Fibroblast of villous mesenchyme (primary cell): ENCODE measurements around a stretch of chr7.

- CAGE, long polyA plus RNA = no peak
These were observed 790 bp downstream of the KIAA1549 start for GRCh38 chr7:138980436-138980761.

- CAGE, long polyA plus RNA = no peak
These were observed 776 bp upstream of the KIAA1549 start for GRCh38 chr7:138981794-138982535.

DNA sequence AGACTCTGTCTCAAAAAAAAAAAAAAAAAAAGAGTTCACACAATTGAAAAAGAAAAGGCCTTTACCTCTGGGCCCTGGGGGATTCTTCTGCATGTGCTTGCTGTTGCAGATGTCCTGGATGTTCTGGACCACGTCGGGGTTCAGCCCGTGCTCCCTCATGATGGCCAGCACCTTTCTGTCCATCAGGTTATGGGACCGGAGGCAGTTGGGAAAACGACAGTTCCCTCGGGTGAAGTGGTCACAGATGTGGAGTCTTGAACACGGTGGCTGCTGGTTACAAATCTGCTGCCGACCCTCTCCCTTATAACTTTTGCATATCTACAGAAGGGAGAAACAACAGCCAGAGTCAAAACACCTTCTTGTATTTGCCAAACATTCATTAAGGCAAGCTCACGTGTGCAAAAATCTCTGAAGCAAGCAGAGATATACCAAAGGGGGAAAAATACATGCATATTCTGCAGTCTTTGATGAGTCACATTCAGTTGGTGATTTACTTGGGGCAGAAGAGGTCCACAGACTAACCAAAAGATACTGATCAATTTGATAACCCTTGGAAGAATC is 25.7 kb downstream of the ZC3HAV1 start:
- CAGE, long polyA plus RNA = no peak

- CAGE, long polyA plus RNA = no peak
These were observed 1.5 kb downstream of the ZC3HAV1 start for GRCh38 chr7:139107887-139108477.

GRCh38 chr7:139118675-139119572 is 9.4 kb upstream of the ZC3HAV1 start:
- CAGE, long polyA plus RNA = no peak

DNA sequence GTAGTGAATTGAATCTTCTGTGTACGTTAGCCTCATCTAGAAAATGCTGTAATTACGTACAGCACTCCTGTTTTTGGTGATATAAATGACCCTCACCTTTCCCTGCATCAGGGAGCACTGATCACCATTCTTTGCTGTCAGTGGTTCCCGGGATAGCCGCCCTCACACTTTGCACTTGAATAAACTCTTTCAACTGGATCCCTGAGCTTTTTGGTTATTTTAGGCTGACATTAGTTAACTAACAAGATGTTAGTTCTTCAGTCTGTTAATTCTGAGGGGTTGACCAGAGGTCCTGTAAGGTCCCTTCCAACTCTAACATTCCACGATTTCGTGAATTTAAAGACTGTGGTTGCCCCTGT is 693 bp upstream of the TTC26 start:
- CAGE, long polyA plus RNA = no peak

DNA sequence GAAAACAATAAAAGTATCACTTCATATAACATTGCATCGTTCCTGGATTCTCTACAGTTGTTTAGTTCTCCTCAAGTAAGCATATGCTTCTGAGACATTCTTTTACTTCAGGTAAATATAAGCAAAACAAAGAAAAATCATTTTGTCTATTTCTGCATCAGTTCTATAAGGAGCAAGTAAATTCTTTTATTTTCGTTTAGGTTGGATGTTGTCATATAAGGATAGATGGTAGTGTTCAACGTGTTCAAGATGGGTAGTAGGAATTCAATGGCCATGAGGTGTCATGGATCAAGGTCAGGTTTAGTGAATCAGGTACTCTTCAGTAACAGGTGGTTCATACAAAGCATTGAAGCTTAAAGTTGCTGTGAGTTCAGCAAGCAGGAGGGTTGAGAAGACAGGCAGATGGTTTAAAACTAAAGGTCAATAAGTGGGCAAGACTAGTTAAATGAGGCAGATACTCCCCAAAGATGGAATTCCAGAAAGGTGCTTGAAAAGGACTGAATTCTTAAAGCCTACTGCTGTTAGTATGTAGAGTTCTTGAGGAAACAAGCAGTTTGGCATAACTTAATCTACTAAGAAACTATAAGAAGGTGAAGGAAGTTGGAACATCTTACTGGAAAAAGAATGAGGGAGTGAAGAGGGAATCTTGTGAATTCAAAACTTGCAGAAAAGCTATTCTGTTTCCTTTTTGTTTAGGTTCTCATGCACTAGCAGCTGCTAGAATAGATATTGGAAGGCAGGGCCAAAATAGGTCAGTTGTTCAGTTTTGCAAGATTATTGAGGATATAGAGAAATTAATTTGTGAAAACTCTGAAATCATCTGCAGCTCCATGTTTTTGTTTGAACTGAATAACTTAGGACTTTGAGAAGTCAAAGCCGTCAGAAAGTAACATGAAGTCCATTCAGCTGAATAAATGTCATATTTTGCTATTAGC is 5.8 kb downstream of the LUC7L2 start:
- CAGE, long polyA plus RNA = no peak

DNA sequence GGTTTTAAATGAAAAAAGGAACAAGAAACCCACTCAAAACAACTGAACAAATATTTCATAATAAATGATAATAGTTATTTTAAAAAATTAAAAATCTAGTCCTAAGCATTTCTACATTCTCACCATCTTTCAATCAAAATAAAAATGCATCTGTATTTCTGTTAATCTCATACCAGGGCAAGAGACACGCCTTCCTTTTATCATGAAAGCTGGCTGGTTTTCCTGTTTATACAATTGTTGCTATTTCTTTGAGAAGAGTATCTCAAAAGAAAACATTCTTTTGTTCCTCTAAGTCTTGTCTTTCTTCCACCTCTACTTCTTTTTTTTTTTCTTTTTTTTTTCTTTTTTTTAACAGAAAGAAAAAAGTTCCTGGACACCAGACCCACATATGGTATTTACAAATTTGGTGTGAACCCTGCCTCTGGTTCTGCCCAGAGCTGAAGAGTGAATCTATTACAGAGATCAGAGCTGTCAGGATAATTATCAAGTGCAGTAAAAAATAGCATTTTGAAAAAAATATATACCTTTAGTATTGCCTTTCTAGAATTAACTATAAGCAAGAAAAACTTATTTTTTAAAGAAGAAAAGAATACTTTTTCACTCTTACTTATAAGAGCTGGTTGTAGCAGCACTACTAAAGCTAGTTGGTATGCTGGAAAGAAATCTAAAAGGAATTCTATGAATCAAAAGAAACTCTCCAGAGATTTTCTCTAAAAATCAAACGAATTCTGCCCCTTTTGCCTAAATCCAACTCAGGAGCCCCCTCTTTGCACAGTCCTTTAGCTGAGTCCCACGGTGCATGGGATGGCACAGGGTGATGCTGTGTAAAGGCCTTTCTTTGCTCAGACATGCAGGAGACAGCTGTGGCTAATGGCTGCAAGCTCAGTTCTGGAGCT is 42.1 kb downstream of the CLEC2L start:
- CAGE, long polyA plus RNA = no peak

DNA sequence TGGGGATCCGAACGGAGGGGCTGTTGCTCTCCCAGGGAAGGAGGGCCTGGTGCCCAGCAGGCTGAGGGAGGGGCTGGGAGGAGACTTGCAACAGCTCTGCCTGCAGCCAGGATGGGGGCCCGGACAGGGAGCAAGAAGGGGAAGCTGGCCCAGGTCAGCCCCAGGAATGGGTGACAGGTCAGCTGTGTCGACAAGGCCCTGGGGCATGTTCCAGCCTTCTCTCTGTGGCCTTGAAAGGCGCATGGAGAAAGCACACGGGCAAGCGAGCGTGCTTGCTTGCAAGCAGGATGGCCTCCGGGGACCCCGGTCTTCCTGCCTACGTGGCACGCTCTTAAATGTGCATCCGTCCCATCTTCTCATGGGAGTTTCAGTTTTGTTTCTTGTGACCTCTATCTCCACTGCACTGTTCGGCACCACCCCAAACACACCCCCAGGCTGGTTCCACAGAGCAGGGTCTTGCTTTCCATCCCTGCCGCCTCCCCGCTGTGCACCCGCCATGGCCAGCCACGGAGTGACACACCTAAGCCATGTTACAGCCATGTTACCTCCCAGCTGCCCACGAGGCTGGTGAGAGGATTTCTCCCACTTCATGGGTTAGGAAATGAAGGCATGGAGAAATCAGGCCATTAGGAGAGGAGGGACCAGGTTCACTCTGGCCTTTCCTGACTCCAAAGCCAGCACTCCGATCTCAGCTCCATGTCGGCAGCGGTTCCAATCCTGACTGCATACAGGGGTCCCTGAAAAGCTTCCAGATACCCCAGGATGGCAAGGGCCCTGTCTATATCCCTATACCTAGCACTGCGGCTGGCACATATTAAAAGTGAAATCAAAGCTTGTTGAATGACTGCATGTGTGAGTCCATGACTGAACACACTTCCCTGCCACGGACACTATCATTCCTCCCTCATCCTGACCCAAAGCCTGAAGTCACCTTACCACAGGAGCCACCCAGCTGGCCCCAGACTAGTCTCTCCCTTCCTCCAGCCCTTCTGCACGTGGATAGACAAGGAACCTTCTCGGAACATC is 63.1 kb downstream of the HIPK2 start:
- CAGE, long polyA plus RNA = no peak

- CAGE, long polyA plus RNA = no peak
These were observed 61.9 kb downstream of the HIPK2 start for GRCh38 chr7:139715841-139716438.

DNA sequence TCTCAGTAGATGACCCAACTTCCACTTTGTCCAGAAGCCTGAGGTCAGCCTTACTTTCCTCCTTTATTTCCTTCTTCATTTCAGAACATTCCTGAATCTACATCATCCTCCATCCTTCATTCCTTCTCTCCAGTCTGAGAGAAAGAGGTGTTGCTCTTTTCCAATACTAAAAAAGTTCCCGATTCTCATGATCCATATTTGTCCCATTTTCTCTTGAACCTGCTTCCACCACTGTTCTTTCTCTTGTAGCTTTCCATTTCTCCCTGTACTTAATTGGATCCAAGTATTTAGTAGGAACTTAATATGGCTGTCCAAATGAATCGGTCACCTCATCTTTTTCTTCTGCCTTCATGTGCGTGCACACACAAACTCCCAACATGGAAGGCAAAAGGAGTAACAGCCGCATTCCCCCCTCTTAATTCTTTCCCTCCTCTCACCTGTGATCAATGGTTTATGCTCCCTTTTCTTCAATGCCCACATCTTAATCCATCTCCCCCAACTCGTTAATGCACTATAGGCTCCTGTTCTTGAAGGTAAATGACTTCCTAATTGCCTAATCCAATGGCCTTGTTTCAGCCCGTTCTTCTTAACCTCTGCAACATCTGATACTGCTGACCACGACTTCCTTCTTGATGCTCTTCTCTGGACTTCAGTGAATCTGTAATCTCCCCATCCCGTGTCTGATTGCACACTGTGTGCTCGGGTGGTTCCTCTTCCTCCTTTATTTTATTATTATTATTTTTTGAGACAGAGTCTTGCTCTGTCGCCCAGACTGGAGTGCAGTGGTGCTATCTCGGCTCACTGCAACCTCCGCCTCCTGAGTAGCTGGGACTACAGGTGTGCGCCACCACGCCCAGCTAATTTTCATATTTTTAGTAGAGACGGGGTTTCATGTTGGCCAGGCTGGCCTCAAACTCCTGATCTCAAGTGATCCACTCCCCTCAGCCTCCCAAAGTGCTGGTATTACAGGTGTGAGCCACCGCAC is 59.1 kb downstream of the HIPK2 start:
- CAGE, long polyA plus RNA = no peak

DNA sequence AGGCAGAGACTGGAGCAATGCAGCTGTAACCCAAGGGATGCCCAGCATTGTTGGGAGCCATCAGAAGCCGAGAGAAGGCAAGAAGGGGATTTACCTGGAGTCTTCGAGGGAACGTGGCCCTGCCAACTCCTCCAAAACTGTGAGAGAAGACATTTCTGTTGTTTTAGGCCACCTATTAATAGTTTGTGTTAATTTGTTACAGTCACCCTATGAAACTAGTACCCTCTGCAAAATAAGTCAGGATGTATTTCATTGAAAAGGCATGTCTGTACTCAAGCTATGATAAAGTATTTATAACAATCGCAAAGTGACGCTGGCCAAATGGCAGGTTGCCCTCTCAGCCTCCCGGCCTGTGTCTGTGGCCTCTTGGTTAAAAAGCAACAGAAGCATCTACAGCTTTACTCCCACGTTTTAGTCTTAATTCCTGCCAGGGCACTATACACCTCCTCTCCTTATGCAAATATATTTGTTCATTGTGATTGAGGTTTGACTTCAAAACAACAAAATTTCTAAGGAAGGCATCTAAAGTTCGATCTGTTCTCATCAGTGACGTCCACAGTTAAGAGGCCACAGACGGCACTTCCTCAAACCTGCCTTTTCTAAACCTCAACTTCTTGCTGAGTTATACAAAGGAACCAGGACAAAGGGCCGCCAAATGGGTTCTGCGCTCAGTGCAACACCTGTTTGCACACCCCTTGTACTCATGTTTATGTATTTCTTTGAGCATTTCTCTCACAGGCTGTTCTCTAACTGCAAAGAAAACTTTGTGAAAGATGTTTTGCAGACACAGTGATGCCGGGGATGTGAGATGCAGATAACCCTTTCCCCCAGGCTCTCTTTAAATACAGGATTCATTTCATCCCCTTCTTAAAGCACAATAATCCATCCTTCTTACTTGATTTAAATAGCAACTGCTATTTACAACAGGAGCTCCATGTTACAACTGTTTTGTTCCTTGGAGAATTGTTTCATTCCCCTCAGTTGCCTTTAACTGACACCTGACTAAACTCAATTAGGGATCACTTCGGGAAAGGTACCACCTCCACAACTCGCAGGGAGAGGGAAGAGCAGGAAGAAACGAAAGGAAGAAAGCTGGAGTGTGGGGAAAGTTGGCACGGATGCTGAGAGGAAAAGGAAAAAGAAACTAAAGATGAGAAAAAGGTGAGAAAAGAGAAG is 46.5 kb downstream of the HIPK2 start:
- CAGE, long polyA plus RNA = no peak

- CAGE, long polyA plus RNA = no peak
These were observed 657 bp upstream of the HIPK2 start for GRCh38 chr7:139778426-139778884.

DNA sequence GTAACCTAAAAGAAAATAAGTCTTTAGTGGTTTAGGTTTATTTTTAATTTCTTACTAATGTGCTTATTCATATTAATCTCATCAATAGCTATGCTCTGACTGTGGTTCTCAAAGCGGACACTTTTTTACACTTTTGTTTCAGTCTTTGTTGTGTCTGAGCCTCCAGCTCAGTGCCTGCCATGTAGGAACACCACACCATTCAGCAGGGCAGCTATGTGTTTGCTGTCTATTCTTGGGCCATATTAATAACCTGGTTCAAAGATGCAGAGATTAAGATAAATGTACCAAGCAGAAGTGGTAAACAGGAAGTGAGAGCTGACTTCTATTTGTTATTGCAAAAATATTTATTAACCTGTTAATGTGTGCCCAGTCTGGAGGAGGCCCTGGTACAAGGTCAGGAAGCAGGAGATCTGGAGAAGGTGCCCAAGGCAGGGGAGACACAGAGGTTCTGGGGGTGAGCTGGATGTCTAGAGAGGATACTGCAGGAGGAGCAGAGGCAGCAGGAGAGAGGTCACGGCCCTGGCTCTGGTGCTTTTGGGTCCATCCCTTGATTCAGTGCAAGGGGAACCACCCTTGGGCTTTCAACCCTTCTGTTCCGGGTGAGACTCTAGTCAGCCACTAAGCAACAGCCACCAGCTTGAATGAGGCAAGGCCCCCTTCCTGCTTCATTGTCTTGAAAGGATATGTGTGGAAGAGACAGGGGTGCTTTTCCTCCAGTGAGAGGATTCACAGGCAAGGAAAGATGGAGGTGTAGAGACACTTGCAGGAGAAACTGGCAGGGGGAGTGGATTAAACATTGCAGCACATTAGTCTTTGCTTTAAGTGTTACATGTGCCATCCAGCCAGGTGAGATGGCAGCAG is 1.9 kb downstream of the TBXAS1 start:
- CAGE, long polyA plus RNA = no peak

GRCh38 chr7:139855405-139855897 is 26.4 kb downstream of the TBXAS1 start:
- CAGE, long polyA plus RNA = no peak

GRCh38 chr7:139860027-139860808 is 31.2 kb downstream of the TBXAS1 start:
- CAGE, long polyA plus RNA = no peak

DNA sequence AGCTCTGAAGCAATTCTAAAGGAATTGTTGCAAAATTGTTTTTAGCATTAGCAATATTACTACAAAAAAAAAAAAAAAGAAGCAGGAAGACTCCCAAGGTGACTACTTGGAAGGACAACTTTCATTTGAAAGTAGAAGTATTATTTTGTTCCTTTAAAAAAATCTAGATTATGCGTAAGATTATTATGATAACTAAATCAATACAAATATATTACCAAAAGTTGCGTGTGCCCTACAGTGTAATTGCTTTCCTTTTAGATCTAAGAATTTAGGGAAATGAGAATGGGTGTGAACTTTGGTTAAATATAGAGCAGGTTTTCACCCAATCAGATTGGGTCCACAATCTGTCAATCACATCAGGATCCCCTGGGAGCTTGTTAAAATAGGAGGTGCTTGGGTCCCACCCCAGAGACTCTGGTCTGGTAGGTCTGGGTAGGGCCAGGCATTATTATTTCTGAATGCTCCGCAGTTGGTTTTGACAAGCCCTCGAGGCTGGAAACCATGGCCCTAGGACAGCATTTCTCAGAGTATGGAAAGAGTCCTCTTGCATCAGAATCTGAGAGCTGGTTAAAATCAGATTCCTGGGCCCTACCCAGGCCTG is 72.3 kb downstream of the TBXAS1 start:
- CAGE, long polyA plus RNA = no peak

DNA sequence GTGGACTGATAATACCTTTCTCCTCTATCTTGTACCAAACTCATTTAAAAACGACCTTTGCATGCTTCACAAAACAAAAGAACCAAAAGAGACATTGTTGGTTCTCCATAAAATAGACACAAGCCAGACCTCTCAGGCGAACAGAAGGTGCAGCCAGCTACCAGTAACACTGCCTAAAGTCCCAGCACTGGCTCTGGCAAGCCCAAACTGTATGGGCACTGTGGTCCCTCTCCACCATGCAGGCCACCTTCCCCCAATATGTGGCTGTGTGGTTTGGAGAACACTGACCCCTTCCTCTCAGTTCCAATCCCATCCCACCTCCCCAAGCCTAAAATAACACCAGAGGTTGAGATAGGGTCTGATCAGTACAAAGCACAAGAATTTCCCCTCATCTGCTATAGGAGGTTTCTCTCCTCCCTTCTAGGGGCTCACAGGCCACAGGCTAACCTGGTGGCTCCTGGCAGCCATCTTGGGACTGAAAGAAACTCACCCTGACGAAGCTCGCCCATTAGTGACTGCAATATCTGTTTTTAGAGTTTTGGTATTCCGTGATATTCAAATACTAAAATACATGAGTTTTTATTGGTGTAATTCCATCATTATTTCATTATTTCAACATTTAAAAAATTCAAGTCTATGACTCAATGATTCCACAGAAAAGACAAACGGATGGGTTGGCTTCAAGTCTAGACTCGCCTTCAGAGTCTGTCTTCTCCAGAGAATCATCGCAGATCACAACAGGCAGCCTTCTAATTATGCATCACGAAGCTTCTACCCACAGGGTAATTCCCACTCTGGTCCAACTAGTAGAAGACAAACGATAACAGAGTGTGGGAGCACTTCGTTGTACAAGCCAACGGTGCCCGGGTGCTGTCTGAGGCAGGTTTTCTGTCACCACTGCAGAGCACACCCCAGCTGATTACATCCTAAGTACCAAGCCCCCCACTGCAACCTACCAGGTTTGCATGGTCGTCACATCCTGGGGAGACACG is 29.2 kb downstream of the PARP12 start:
- CAGE, long polyA plus RNA = no peak

DNA sequence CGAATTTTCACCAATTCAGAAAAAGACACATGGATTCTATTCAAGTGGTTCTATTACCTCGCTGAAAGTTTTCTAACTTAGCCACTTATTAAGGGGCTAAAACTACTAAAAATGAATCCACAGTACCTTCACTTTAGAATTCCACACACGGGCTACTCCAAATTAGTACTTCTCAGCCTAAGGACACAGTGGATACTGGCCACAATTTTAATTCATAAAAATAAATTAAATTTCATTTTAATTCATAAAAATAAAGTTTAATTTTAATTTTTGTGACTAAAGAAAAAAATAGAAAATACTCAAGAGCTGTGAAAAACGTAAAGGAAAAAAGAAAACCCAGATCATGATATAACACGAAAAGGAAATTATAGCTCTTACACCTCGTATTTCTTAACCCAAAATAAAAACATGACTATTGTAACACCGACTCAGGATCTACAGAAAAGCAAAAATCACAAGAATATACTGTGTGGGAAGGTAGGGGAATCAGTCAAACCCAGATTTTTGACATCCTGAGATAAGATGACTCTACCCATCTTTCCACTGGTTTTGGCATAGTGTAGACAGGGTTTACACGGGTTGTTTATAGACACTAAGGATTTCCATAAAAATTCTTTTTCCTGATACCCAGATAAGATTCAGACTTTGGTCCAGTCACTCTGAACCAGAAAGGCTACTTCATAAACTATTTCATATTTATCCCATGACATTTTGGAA is 26.0 kb upstream of the PARP12 start:
- CAGE, long polyA plus RNA = no peak

DNA sequence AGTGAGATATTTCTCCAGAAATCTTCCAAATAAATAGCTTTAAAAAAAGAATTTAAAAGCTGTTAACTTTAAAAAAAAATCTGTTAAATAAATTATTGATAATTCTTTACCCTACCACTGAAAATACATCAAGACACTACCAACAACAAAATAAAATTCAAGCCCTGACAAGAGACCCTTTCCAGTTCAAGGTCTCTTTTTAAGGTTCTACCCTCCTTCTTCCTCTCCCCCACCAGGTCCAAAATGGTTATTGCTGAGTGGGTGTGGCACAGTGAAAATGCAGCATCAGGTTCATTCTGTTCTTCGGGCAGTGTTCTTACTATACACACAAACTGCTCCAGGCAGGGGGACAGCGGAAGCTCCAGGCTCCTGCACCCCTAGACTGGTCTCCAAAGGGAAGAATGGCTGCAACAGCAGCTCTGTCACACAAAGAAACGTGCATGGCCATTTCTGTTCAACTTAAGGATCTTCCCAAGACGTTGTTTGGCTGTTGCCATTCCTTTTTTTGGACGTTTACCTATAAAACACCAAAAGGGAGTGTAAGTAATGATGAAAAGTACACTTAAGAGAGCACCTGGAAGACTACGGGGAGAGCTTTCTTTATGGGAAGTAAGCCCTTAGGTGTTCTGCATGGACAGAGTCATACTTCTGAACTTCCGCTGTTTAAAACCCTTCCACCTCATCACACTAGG is 28.1 kb upstream of the PARP12 start:
- CAGE, long polyA plus RNA = no peak